ENCODE measurements around the genes CLPTM1L and SLC6A3.

- RRBS, 2 experiments, result 2 to 6% methylated on average over 4 of the region's 29 CpGs
Measured at GRCh38 chr5:1118492-1119324, 6.8 kb upstream of the SLC12A7 start.

GRCh38 chr5:1119325-1119952 is 7.6 kb upstream of the SLC12A7 start:
- RRBS, 2 experiments, result 80 to 100% methylated on average over 1 of the region's 31 CpGs

DNA sequence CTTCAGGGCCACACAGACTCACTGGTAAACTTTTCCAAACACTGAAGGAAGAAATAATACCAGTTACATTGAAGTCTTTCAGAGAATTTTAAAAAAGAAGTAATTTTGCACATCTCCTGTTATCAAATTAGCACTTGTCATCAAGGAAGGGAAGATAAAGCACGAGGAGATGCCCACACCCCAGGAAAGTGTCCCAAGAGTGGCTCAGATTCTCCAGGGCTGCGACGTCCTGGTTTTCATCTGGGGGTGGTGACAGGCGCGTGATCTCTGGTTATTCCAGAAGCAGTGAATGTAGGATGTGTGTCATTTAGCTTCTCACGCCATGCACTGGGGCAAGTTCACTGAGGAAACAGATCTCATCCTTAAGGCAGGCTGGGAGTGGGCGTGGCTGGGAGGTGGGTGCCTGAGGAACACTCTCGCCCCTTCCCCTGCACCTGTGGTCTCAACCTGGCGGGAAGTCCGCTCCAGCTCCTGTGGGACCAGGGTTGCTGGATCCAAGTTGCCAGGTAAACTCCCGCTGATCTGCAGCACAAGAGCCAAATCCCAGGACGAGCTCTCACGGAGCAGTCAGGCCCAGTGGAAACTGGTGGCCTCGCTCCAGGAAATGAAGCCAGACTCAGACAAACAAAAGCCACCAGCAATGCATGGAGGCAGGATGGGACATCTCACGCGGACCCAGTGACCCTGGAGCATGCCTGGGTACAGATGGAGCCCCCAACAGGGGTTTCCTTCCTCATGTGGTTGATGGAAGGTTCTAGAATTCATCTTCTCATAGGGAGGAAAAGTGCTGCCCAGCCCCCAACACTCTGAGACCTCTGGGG is 16.1 kb upstream of the SLC12A7 start:
- RRBS, 2 experiments, result no CpG with 5 or more reads among the region's 16 CpGs

DNA sequence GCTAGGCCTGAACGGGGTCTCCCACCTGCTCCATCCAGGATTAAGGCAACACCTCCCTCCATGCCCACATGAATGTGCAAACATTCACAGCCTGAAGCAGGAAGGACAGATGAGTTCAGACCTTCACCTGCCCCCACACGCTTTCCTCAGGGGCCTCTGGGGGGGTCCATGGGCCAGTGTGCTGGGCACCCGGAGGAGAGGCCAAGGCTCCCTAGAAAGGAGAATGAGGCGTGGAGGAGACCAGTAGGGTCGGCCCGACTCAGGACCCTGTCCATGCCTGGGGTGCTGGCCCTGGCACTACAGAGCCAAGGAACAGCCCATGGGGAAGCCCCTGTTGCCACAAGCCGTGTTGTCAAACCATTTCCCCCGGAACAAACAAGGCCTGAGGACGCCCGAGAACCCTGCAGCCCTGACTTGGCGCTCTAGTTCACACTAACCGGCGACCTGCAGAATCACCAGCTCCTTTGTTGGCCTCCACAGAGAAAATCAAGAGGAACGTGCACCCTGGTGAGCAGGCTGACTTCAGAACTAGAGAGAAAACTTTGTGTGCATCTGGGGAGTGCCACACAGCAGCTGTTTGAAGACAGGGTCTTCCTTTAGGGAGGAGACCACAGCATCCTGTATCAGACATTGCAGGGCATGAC is 41.5 kb upstream of the SLC12A7 start:
- RRBS, 2 experiments, result 38 to 49% methylated on average over 5 of the region's 14 CpGs

- RRBS, 2 experiments, result no CpG with 5 or more reads among the region's 13 CpGs
Measured at GRCh38 chr5:1255037-1255462, 29.9 kb downstream of the SLC6A18 start.

GRCh38 chr5:1312017-1312664 is 17.3 kb upstream of the TERT start:
- RRBS, 2 experiments, result no CpG with 5 or more reads among the region's 10 CpGs

GRCh38 chr5:1318193-1318725 is 23.4 kb upstream of the TERT start:
- RRBS, 2 experiments, result 93% methylated on average over 2 of the region's 23 CpGs

DNA sequence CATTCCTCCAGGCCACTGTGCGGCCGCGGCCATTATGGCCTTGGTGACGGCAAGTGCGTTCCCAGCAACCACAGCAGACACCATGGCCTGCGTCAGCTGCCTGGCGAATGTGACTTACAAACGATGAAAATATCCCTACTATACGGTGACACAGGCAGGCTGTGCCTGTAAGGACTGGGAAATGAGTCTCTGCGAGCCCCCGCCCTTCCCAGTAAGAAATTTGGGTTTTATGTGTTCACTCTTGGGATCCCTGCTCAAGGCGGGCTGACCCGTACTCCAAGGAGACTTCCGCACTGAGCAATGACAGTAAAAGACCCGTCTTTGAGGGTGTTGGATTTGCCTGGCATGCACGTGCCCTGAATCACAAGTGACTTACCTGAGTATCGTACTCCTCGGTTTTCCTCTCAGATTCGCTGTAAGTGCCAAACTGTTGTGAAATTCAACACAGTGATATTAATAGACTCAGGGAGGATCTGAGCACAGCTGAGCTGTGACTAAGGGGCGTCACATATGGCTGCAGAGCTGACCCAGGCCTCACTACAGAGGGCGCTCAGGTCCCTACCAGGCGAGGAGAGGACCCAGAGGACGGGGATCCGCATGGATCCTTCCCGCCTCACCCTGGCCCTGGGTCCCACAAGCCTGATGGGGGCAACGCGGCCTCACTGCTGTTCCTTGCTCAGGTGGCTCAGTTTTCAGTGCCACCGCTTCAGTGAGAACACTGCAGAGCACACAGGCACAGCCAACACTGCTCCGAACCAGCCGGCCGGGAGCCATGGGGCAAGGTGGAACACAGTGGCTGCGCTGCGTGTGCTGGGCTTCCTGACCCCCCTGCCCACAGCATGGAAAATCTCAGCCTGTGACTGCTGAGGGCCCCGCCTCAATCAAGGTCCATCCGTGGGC is 20.3 kb downstream of the CLPTM1L start:
- RRBS, 2 experiments, result no CpG with 5 or more reads among the region's 35 CpGs

DNA sequence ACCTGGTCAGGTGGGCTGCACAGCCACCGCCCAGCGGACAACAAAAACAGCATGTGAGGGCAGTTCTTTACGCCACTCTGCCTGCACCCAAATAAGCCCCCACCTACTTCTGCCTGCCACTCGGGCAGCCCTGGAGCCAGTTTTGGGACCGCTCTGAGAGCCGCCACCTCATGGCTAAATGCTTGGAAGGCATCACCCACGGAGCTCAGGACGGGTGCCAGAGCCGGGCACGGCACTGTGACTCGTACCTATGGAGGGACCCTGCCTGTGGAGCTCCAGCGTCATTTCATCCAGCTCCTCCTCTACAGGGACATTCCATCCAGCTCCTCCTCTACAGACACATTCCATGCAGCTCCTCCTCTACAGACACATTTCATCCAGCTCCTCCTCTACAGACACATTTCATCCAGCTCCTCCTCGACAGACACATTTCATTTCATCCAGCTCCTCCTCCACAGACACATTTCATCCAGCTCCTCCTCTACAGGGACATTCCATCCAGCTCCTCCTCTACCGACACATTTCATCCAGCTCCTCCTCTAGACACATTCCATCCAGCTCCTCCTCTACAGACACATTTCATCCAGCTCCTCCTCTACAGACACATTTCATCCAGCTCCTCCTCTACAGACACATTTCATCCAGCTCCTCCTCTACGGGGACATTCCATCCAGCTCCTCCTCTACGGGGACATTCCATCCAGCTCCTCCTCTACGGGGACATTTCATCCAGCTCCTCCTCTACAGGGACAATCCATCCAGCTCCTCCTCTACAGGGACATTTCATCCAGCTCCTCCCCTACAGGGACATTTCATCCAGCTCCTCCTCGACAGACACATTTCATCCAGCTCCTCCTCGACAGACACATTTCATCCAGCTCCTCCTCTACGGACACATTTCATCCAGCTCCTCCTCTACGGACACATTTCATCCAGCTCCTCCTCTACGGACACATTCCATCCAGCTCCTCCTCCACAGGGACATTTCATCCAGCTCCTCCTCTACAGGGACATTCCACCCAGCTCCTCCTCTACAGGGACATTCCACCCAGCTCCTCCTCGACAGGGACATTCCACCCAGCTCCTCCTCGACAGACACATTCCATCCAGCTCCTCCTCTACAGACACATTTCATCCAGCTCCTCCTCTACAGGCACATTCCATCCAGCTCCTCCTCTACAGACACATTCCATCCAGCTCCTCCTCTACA is 18.5 kb downstream of the CLPTM1L start:
- RRBS, 2 experiments, result no CpG with 5 or more reads among the region's 24 CpGs

- RRBS, 2 experiments, result 1% methylated on average over 36 of the region's 103 CpGs
Measured at GRCh38 chr5:1344693-1345350, at the start of gene CLPTM1L. Gene CLPTM1L (minus strand): TSS chr5:1345099.

GRCh38 chr5:1445307-1445694 is at the start of gene SLC6A3:
Gene SLC6A3 (minus strand): TSS chr5:1445440.
- RRBS, 2 experiments, result 2 to 3% methylated on average over 14 of the region's 53 CpGs

DNA sequence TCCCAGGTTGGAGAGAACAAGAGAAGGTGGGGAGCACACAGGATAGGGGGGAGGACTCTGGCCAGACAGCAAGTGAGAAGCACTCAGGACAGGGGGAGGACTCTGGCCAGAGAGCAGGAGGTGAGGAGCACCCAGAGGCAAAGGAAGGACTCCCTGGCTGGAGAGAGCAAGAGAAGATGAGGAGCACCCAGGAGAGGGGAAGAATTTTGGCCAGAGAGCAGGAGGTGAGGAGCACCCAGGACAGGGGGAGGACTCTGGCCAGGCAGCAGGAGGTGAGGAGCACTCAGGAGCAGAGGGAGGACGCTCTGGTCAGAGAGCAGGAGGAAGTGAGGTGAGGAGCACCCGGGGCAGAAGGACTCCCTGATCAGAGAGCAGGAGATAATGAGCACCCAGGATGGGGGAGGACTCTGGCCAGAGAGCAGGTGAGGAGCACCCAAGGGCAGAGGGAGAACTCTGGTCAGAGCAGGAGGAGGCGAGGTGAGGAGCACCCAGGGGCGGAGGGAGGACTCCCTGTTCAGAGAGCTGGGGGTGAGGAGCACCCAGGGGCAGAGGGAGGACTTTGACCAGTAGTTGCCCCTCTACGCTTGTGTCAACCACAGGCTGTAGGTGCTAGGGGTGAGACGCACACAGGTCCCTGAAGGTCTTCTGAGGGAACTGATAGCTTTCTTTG is 26.6 kb upstream of the SLC6A3 start:
- RRBS, 2 experiments, result no CpG with 5 or more reads among the region's 6 CpGs

GRCh38 chr5:1479344-1480227 is 34.3 kb upstream of the SLC6A3 start:
- RRBS, 2 experiments, result no CpG with 5 or more reads among the region's 25 CpGs

GRCh38 chr5:1629824-1630160 is 106.0 kb upstream of the LPCAT1 start:
- RRBS, 2 experiments, result no CpG with 5 or more reads among the region's 6 CpGs

DNA sequence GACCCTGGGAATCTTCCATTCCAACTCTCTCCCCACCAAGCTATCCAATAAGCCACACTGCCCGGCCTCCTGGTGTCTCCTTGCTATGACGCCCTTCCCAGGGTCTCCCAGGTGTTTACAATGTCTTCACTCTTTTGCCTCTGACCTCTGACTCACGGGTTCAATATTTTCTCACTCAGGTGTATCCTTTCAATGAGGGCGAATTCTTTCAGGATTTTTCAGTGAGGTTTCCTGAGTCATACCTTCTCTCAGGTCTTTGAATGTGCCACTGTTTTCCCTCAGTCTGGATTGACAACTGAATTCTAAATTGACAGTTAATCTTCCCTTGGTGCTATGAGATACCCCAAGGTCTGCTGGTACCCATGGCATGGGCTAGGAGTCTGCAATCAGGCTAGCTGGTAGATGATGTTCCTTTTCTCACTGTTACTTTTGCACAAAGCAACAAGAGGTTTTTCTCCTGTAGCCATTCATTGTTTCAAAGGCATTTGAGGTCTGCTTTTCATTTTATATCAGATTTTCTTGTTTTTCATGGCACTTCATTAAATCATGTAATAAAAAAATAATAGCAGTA is 53.8 kb upstream of the IRX4 start:
- RRBS, 2 experiments, result no CpG with 5 or more reads among the region's 4 CpGs

- RRBS, 2 experiments, result no CpG with 5 or more reads among the region's 5 CpGs
Measured at GRCh38 chr5:2695396-2696063, 55.9 kb downstream of the IRX2 start.

DNA sequence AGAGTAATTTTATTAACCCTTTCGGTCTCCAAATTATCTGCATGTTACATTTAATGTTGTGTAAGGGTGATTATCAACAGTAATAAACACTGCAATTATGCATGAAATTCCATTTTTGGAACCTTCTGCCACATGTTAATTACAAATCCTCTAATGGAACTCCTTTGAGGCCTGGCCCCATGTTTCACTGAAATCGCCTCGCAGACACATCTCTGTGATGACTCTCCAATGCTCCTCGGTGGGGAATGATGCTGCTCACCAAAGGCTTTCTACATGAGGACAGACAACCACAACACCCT is 522.0 kb downstream of the IRX1 start:
- RRBS, 2 experiments, result no CpG with 5 or more reads among the region's 4 CpGs

DNA sequence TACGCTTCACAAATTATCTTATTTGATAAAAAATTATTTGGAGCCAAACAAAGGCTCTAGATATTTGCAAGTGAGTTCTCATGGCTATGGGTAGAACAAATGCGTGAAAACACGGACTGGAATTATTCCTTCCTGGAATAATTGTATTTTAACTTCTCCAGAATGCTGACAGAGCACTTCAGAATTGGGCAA is 234.5 kb upstream of the ADAMTS16 start:
- RRBS, 2 experiments, result no CpG with 5 or more reads among the region's 3 CpGs

- RRBS, 2 experiments, result no CpG with 5 or more reads among the region's 2 CpGs
Measured at GRCh38 chr5:5124510-5124784, 15.7 kb upstream of the ADAMTS16 start.

DNA sequence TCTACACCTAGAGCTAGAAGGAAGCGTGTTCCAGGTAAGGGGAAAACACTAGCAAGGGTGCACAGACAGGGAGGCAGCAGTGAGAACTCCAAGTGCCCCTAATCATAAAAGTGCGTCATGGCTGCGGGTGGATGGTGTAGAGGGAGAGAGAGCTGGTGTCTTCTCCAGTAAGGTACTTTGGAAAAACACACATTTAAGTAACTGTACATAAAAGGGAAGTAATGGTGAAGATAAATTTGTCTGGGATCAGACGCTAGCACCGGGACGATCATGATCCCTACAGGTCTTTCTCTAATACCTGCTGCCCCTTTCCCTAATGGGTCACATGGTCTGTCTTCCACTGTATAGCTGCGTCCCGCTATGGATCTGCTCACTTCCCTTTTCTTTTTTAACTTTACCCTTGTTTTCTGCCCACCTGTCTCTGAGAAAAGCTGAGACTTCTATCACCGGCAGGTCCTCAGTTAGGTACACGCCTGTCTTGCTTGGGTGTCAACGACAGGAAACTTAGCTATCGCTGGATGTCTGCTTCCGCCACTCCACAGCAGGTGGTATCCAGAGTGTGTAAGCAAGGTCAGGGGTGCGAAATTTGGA is 1.4 kb upstream of the ICE1 start:
- RRBS, 2 experiments, result no CpG with 5 or more reads among the region's 14 CpGs